ENCODE measurements around a stretch of chr2.

GRCh38 chr2:55022944-55024039, 27.0 kb downstream of the RTN4 start:
- PRO-cap = no peak
- RAMPAGE, long total RNA = no peak

- PRO-cap = no peak
- RAMPAGE, long total RNA = no peak
These were observed 26.2 kb downstream of the RTN4 start for GRCh38 chr2:55024040-55024495.

DNA sequence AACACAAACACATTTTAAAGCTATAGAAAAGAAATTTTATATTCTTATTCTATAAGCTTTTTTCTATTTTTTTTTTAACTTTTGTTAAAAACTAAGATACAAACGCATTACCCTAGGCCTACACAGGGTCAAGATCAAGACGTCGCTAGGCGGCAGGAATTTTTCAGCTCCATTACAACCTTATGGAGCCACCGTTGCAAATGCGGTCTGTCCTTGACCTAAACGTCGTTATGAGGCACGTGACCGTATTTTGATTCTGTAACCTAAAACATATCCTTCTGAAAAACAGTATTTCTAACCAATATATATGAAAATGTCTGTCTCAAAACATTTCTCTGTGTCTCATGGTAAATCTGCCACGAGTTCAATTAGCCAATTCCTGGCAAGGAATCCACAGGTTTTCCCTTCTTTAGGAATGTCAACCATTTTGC, 1.8 kb downstream of the RTN4 start:
- PRO-cap = no peak
- RAMPAGE, long total RNA = no peak

DNA sequence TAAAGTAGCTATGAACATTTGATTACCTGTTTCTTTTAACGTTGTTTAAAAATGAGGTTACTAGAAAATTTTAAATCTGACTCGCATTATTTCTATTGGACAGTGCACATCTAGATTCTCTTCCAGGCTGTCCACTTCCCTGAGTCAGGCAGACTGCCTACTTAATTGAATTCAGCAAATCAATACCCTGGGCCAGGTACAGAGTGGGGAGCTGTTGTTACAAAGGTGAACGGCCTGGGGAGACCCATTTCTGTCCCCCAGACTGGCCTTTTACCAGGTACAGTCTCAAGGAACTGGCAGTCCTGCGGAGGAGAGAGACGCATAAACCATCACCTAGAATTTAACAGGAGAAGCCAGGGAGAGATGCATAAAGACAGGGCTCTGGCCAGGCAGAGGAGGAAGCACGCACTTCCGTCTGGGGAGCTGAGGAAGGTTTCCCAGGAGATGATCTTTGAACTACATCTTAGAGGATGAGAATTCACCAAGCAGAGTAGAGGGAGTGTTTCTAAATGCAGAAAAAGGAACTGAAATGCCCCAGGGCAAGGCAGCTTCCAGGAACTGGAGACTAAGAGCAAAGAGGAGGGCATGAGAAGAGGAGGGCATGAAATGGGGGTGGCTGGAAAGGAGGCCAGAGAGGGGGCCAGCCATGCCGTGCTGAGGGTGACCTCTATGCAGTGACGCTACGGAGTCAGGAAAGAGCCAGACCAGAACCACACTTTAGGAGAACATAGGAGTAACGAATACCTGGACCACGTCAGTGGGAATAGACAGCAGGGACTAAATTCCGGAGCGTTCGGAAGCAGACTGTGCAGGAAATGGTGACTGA, 86.7 kb upstream of the RTN4 start:
- PRO-cap = no peak
- RAMPAGE, long total RNA = no peak

GRCh38 chr2:55235895-55236313, 3.4 kb downstream of the RPS27A start:
- PRO-cap = no peak
- RAMPAGE, long total RNA = no peak

DNA sequence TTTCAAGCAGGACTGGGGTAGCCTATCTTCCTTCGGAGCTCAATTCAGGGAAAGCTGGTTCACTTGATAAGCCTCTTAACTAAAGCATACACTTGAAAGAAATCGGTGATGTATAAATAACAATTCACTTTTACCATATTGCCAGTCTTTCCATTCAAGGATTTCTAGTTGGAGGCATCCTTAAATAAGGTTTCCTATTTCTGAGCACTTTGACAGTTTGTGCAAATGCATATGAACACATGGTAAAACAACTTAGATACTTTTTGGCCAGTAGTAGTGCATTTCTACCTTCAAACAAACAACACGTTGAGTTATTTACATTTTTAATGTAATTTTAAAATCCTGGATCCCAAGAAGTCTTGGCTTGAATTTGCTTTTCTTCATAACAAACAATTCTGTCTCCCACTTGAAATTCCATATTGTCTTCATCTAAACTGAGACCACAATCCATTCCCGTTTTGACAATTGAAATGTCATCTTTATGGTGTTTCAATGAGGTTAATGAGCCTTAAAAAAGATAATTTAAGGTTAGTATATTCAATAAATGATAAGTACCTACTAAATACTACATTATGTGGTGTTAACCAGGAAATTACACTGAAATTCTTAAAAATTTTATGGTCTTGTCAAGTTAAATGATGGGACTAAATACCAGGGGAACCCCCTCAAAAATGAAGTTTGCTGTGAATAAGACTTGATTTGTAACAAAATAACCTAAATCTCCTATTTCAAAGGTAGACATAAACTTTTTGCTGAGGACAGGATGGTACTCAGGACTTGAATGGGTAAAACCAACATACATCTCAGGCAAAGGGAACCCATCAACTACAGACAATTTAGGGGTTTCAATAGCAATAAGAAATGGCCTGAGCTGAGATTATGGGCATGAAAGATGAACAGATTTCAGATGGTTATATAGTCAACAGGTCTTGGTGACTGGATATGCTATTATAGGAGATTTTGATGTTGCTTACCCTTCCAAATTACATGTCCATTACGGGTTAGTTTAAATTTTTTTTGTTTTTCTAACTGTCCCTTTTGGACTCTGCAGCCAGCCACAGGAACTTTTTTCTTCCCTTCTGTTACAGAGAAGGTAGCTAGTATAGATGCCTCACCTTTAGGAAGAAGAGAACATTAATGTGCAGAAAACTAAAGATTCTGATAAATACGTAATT, 4.2 kb downstream of the RPS27A start:
- PRO-cap = no peak
- RAMPAGE, long total RNA = no peak

GRCh38 chr2:55459585-55460229, 40.1 kb upstream of the CCDC88A start:
- PRO-cap = no peak
- RAMPAGE, long total RNA = no peak

DNA sequence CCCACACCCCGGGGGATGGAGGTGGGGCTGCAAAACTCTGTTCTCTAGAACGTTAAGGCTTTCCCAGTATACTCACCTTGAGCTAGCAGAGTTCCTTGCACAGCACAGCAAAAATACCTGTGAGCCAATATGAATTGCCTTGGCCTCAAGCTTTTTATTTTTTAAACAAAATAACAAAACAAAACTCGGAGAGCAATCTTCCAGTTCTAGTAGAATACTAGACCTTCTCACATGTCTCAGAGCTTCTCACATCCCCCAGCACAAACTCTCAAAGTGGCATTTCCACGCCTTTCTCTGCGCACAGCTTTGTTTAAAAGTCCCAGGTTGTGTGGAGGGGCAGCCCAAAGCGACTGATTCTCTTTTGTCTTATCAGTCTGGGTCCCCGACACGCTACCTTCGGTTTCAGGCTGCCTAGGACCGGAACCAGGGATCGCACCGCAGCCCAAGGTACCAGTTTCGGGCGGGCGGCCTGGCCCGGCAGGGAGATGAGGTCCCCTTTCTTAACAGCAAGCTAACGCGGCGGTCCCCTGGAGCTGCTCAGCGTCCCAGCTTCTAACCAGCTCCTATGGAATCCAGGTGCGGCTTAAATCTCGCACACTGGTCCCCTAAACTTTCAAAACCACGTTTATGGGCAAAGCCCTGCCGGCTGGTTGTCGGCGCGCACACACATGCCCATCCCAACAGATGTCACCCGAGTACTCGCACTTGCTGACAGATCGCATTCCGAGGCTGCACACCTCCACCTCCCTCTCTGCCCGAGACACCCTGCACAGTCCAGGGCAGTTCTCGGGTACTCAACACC, 558 bp downstream of the EFEMP1 start:
- PRO-cap = no peak
- RAMPAGE, long total RNA = no peak

DNA sequence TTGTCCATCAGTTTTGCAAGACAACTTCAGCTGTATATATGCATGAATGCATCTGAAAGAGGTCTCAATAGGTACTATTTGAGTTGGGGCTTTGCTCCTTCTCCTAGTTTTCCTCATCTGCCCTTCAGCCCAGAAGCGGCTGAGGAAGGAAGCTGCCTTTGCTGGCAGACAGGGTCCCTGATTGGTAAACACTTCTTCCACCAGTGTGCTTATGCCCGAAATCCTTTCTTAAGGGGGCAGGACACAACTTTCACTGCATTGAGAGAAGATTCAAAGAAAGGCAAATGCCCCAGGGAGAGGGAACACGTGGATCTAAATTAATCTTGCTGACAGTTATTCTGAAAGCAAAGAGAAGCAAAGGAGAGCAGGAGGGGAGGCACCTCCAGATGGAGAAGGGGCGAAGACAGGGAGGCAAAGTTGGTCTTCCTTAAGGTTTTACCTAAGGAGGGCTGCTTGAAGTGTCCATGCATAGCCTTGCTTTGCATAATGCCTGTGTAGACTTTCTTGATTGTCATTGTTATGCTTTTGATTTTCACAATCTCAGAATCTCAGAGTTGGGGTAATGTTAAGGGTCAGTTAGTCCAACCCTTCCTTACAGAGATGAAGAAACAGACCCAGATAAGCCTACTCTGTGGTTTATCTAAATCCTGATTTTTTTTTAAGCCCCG, 92.2 kb upstream of the EFEMP1 start:
- PRO-cap = no peak
- RAMPAGE, long total RNA = no peak

DNA sequence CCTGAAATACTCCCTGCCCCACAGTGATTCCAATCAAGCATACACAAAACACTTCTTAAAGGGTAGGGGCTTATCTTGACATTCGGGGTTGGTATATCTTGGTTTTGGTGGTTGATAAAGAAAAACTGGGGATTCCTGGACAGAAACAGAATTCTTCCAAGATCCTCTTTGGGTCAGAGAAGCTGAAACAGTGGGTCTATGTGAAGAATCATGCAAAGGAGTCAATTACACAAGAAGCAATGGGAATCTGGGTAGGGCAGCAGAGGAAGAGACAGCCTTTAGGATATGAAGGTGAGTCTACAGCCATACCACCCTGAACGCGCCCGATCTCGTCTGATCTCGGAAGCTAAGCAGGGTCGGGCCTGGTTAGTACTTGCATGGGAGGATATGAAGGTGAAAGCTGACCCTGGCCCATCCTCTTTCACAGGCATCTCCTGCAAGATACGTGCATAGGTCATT, 1080.8 kb upstream of the FANCL start:
- PRO-cap = no peak
- RAMPAGE, long total RNA = no peak

- PRO-cap = no peak
- RAMPAGE, long total RNA = no peak
These were observed 520.2 kb downstream of the BCL11A start for GRCh38 chr2:60033320-60033659.

GRCh38 chr2:60446446-60447374, 106.7 kb downstream of the BCL11A start:
- PRO-cap = no peak
- RAMPAGE, long total RNA = no peak

DNA sequence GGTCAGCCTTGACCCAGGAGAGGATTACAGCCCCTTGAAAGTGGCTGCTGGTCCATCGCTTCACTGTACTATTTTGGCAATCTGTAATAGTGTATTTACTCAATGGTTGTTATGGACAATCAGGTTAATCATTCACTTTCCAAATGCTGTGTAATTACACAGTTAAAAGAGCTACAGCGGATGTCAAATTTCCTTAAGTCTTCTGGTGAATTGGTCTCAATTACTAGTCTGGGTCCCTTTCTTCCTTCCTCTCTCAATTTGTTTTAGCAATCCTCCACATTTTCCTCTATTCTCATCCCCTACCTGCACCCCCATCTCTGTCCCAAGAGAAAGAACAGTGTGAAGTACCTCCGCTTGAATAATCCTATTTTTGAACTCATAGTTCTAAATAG, 72.9 kb downstream of the BCL11A start:
- PRO-cap = no peak
- RAMPAGE, long total RNA = no peak

DNA sequence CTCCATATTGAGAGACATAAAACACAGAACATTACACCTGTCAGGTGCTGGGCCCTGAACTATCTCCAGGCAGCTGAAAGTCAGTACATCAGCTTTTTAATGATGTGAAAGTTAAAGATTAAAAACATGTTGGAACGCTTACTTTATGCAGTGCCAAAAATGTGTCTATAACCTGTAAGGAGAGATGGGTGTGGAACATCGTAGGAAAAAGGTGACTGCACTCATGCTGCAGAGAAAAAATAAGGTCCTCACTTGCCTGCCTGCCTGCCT, 34.2 kb downstream of the BCL11A start:
- PRO-cap = no peak
- RAMPAGE, long total RNA = no peak

- PRO-cap = no peak
- RAMPAGE, long total RNA = no peak
These were observed 21.6 kb downstream of the BCL11A start for GRCh38 chr2:60531762-60532359.

DNA sequence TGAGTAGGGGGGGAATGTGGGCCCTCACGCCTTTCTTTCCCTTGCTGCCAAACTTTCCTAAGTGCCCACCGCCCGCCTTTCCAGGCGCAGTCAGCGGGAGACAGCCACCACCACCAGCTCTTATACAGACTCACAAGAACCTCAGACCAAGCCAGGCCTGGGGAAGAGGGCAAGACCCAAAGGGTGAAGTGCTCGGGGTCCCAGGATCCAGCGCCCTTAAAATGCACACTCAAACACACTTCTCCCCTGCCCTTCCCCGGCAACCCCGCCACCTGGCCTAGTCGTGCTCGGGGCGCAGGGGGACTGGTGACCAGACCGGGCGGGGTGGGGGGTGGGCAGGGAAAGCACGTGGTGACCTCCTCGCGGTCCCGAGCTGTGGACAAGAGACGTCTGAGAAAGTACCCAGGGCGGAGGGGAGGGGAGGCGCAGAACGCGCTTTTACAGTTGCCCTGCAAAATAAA, 2.3 kb downstream of the BCL11A start:
- PRO-cap = no peak
- RAMPAGE, long total RNA = no peak

DNA sequence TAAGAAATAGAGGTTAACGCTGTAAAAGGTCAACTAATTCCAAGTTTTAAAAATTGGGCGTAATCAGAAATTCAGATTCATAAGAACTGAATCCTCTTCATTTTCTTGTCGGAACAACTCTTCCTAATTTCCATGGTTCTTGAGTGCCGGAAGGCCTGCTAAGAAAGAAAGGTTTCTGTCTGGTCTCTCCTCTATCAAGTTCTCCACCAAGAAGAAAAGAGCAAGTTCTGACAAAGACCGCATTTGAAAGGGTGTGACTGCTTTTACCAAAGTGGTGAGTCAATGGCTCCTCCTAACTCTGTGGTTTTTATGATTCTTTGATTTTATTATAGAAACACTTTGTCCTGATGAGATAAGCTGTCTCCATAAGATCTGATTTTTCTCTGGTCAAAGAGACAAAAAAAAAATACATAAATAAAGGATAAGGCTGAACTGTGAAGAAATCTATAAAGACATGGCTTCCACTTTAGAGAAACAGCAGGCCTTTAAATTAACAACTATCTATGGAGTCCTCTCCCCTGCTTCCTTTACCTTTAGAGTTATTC, 67.5 kb downstream of the REL start:
- PRO-cap = no peak
- RAMPAGE, long total RNA = no peak

- PRO-cap = no peak
- RAMPAGE, long total RNA = start-site peak on the plus strand at chr2:61145097-61145136, 180 and 196 reads in 2 replicates
These were observed 17.2 kb upstream of the C2orf74 start for GRCh38 chr2:61144737-61145331.

DNA sequence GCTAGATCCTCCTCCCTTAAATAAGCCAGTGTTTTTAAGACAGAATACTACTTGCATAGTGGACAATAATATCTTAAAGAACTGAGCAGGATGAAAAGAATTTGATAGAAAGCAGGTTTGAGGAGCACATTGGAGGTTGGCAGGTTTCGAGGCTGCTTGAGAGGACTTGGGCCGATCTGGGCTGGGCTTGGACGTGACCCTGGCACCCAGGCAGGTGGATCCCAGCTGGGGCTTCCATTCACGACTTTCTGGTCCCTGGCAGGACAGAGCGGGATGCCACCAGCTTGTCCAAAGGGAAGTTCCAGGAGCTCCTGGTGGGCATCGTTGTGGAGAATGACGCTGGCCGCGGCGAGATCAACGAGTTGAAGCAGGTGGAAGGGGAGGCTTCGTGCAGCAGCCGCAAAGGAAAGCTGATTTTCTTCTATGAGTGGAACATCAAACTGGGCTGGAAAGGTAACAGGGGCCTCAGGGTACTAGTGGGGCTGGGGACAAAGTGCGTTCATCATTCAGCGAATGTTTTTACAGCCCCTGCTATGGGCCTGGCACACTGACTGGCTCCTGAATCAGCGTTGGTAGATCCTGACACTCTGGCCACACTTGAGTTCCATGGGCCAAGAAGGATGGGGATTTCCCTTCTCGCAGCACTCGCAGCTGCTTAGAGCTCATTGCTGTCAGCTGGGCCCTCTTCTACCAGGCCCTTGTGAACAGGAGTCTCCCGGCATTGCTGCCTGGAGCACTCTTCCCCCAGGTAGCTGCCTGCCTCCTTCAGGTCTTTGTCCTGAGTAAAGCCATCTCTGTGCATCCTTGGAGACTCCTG, 16.9 kb downstream of the C2orf74 start:
- PRO-cap = no peak
- RAMPAGE, long total RNA = no peak

DNA sequence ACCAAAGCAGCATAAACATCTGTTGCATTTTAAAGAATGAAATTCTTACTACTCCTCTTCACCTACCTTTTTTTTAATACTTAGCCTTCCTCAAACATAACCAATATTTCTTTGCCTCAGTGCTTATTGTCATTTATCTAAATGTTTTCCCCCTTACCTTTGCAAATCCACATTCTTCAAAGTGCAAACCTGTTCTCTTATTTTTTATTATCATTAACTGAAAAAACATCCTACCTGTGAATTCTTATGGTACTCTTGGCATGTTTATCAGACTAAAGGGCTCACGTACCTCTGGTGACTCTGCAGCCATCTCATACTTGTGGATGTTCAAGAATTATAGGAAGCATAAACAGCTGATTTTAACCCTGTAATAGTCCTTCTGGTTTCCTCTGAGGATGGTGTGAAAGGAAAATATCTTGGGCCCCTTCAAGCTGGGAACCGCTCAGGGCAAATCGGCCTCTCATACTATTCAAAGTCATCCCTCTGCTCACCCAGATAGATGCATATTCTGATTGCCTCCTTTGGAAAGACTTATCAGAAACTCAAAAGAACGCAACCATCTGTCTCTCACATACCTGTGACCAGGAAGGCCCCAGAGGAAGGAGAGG, 45.8 kb downstream of the C2orf74 start:
- PRO-cap = no peak
- RAMPAGE, long total RNA = no peak